Measurements from ENCODE around the genes CCDC191 and ZBTB20.

DNA sequence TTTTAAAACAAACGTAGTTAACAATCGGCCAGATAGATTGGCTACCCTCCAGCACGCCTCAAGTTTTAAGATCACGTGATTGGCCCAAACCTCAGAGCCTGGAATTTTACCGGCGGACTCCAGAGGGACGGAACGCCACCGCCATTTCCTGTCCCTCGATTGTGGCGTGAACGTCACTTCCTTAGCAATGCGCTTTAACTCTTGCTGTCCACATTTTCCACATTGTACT, 295 bp upstream of the ATP6V1A start:
- PRO-cap = no peak
- RAMPAGE, long total RNA, 4 experiments = no peak in any of the 4 experiments

DNA sequence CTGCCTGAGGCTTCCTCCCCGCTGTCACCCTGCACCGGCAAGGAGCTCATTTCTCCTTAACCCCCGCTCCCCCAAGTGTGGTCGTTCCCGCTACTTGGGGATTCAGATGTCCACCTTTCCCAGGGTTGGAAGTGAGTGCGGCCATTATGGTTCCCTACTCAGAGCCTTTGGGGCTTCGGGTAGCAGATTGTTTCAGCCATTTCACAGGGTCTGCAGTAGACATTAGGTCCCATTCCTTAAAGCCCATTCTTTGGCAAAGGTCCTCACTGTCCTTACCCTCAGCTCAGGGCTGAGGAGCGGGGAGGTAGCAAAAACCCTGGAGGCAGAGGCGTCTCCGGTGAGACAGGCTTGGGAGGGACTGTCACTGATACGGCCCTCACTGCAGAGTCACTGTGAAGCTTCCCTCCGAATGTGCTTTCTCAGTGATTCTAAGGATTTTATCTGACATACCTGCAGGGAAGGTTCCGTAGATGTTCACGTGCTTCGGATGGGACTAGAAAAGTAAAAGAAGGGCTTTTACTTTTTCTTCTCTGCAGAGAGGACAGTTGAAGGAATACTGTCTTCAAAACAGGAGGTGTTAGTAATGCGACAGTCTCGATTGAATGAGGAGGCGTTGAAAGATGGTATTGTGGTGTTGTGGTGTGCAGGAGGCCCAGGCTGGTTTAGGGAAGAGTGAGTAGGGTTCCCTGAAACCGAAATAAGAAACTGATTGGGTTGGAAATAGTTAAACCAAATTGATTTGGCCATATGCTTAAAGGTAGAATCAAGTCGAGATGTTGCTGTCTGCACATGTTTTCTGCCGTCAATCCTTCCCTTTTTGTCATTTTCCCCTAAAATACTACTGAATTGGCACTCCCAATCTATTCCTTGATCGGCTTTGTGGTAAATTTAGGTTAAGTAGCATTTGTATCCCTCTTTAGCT, 634 bp downstream of the ATP6V1A start:
- PRO-cap = no peak
- RAMPAGE, long total RNA, 4 experiments = no peak in any of the 4 experiments

- PRO-cap = no peak
- RAMPAGE, long total RNA, 4 experiments = no peak in any of the 4 experiments
Observed at GRCh38 chr3:114011127-114011437, 45.2 kb downstream of the CCDC191 start.

DNA sequence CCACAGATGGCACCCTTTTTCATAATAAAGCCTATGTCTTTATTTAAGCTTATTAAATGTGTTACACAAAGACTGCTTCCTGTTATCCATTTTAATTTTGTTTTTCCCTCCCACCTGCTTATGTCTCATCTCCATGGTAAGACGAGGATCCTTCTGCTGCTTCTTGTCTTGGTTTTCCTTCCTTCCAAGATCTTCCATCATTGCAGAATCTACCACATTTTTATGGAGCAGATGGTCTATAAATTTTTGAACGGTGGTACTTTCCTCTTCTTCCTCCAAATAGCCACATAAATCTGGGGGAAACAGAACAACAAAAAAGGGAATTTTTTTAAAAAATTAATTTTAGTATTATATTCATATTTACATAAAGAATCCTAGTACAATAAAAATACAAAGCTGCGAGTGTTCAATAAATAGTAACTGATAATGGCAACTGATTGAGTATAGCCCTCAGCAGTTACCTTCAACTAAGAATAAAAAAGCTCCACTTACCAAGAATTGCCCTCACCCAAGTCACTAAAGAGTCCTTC, 19.8 kb downstream of the CCDC191 start:
- PRO-cap = no peak
- RAMPAGE, long total RNA, 4 experiments = start-site peak on the minus strand in 1 of 4 experiments, centred at position 218 of the sequence, 12 reads per replicate

DNA sequence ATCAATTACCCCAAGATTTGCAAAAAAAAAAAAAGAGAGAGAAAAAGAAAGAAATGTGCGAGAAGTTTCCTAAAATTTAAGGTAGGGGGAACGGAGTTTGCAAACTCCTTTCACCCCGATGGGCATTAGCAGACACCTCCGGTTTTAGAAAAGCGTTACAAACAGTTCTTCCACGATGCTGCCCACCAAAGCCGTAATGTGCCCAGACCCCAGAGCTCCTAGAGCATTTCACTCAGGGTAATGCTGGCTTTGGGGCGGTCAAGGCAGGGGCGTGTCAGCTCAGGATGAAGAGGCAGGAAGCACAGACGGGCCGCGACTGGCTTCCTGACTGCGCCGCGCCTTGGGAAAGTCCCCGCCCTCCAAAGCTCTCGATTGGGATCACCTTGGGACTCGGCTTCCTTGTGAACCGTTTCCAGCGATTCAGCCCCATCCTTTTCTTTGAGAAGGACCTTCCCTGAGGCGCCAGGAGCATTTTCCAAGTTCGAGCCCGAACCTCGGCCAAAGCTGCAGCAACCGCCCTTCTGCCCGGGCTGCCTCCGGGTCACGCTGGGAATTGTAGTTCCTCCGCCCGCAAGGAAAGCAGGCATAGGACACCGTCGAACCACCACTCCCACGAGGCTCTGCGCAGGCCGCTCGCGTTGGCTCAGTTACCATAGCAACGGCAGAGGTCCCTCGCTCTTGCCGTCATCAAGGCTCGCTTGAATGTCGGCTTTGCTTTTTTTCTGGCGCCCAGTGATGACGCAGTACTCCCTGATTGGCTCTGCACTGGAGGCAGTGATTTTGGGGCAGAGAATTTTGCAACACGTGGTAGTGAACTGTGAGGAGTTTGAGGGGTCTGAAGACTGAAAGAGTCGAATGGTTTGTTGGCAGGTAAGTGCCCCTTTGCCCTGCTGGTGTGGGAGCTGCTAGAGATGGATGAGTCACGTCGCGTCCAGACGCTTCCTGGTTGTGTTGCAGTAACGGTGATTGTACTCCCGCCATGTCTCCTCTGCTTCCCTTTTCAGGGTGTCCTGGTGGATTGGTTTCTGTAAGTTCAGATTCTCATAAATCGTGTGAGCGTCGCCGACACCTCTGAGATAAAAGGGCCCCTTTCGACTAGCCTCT, at the start of gene CCDC191:
Gene CCDC191 (minus strand): TSS at position 532 of the 1,104 bp plus-strand sequence.
- PRO-cap = no peak
- RAMPAGE, long total RNA, 4 experiments = start-site peak on the plus strand in 2 of 4 experiments, centred at positions 774 to 795 of the sequence, 42 to 74 reads per replicate; start-site peak on the minus strand in 4 of 4 experiments, centred at positions 512 to 527 of the sequence, 34 to 84 reads per replicate

- PRO-cap = no peak
- RAMPAGE, long total RNA, 4 experiments = no peak in any of the 4 experiments
Observed at GRCh38 chr3:114214619-114215624, 22.5 kb downstream of the ZNF80 start.

DNA sequence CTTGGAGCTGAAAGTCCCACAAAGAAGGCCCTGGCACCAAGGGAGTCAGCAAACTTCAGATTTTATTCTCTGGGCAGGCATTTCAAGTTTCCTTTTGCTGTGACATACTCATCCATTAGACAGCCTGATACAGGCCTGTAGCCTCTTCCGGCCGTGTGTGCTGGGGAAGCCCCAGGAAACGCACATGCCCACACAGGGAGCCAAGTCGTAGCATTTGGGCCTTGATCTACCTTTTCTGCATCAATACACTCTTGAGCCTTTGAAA, 15.0 kb downstream of the TIGIT start:
- PRO-cap = no peak
- RAMPAGE, long total RNA, 4 experiments = no peak in any of the 4 experiments

- PRO-cap = no peak
- RAMPAGE, long total RNA, 4 experiments = no peak in any of the 4 experiments
Observed at GRCh38 chr3:114325576-114326196, 31.9 kb downstream of the TIGIT start.

DNA sequence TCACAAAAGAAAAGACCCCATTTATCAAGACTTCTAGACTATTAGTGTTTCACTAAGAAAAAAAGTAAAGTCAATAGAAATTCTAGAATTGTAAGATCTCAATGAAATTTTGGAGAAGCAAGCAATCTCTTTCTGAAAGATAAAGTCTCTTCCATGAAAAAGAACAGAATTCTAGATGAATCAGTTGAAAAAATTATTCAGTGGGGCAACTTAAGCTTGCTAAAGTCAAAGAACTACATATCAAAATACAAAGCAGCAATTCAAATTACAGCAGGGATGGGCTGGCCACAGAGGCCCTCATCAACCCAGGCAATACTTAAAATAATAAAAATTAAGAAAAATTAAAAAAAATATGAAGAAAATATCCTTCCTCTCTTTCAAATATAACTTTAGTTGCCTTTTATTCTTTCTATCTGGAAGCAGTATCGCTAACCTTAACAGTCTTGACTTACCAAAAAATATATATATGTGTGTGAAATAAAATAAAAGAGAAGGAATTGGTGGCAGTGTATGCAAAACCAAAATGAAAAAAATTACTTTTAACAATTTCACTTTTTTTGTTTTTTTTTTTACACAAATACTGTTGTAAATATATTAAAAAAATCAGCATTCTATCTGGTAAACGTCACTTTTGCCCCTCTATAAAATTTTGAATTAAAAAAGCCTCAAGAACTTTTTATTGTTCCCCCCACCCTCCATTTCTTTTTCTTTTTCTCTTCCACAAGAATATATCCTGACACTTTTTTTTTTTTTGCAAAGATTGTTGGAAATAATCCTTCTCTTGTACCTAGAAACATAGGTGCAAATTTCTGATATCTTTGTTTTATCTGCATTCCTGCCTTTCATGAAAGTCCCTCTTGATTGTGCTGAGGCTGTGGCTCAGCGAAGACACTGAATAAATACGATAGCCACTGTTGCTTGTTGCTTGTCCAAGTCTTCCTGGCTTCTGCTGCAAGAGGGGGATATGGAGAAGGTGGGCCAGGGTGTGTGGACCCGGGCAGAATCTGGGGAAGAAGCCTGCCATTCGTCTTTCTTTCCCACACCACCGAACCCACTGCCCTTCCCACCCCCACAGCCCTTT, 43.9 kb downstream of the TIGIT start:
- PRO-cap = no peak
- RAMPAGE, long total RNA, 4 experiments = no peak in any of the 4 experiments

- PRO-cap = no peak
- RAMPAGE, long total RNA, 4 experiments = no peak in any of the 4 experiments
Observed at GRCh38 chr3:114365274-114365733, 71.5 kb downstream of the TIGIT start.

GRCh38 chr3:114404816-114405218, 111.0 kb downstream of the TIGIT start:
- PRO-cap = no peak
- RAMPAGE, long total RNA, 4 experiments = no peak in any of the 4 experiments

GRCh38 chr3:114419052-114419325, 125.2 kb downstream of the TIGIT start:
- PRO-cap = no peak
- RAMPAGE, long total RNA, 4 experiments = no peak in any of the 4 experiments

DNA sequence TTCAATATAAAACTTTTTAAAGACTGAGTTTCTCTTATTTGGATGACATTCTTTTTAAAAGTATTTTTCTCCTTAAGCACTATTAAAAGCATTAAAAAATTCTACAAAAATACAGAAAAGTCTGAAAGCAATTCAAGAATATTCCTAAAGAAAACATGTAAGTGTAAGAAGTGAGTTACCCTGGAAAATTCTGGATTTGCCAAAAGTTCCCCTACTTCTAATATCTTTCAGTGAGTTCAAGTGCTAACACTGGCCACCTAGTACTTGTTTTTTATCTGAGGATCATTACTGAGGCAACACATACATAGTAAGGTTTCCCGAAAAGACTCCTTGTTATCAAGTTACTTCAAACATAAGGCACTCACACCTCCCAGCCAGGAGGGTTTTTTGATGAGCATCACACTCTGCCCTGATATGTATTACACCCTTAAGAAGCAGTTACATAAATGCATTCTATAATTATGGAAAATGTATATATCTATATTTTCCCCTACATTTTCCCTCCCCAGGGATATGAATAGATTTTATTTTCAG, 158.4 kb downstream of the TIGIT start:
- PRO-cap = no peak
- RAMPAGE, long total RNA, 4 experiments = no peak in any of the 4 experiments

DNA sequence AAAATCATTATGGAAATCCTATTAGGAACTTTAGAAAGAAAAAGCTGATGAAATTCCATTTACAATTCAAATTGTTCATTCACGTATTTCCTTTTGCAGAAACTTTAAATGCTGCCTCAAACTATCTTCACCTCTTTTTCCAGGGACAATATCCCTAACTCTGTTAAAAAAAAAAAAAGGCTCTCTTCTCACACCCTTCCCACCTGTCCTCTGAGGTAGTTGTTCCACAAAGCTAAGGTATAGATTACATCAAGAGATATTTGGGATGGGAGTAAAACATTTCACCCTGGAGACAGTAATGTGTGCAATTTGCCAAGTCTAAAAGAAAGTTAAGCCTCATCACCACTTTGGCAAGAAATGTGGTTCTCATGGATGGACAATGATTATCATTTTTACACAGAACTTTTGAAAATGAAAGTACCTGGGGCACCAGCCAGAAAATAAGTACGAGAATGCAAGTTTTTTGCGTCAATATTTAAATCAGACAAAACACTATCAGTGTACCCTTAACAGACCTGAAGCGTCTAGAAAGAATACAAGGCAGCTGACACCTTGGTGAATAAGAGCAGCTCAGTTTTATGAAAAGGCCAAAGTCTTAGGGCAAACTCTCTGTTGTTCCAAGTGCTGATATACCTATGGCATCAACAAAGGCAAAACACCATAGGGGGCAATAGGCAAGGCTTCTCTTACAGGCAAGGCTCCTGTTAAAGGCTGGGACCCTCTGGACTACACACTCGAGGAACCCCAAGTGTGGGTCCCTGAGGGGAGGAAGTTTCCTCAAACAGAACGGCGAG, 290.7 kb downstream of the TIGIT start:
- PRO-cap = no peak
- RAMPAGE, long total RNA, 4 experiments = no peak in any of the 4 experiments

DNA sequence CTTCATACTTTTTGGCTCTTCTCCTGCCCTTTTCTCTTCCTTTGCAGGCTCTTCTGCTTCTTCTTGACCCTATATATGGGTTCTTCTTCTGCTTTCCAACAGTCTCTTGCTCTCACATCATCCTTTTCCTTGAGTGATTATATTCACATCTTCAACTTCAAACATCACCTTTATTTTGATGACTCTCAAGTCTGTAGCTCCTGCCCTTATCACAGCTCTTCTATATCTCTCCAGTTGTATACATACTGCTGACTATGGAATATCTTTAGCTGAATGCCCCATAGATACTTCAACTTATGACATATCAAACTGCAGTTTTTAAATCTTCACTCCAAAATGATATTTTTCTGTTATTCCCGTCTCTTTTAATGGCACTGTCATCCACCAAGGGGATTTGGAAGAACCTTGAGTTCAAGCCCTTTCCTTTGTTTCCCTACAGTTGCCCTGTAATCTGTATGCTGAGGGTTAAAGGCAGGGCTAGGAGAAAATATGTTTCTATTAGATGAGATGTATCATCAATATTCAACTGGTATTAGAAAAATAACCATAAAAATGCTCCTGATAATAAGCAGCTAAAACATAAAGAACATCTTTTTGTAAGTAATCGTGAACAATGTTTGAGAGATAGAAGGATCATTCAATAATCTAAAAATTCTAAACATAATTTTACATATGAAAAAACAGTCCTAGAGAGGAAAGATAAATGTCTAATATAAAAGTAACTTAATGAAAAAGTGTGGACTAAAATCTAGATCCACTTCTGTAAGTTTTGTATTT, 139.0 kb downstream of the ZBTB20 start:
- PRO-cap = no peak
- RAMPAGE, long total RNA, 4 experiments = no peak in any of the 4 experiments

DNA sequence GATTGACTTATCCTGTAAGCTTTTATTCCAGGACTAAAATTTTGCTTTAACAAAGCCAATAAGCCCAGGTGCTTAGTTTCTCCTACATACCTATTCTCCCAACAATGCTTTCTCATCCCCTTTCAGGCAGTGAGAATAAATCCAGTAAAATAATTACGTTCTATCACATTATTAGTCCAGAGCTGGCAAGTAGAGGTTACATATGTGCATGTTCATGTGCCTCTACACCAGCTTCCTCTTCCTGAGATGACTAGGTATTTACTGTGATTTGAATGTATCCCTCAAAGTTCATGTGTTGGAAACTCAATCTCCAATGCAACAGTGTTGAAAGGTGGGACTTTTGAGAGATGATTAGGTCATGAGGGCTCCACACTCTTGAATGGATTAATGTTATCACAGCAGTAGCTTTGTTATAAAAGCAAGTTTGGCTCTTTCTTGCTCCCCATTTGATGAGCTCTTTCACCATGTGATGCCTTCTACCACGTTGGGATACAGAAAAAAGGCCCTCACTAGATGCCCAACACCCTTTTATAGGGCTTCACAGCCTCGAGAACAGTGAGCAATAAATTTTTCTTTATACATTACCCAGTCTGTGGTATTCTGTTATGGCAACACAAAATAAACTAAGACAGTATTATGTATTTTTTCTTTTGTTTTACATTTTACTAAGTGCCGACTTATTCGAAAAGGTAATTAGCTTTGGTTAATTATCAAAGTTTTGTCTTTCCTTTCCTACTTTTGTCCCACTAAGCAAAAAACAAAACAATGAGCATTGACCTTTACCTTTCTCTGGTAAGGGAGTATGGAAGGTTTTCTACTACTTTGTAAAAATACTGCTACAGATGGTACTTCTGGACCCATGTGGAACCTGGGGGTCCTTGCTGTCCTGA, 137.5 kb downstream of the ZBTB20 start:
- PRO-cap = no peak
- RAMPAGE, long total RNA, 4 experiments = no peak in any of the 4 experiments

DNA sequence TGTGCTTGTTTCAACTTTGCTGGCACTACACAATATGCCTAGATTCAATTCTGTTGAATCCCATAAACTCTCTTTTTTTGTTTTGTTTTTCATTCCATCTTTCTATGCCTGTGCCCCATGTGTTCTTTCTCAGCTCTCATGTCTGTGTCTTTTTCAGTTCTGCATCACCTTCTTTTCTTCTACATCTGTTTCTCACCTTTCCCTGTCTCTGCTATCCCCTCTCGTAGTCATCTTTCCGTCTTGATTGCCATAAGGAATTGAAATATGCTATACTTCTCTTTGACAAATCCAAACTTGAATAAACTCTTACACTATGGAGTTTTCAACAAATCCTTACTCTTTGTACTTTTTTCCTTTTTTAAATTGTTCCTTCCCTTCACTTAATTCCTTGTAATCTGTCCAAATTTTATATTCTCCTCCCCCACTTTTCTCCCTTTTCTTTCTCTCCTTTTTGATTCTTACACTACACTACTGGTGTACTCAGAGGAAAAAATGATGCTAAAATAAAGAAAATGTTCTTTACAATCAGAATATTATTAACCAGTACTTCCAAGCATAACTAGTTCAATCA, 123.7 kb downstream of the ZBTB20 start:
- PRO-cap = no peak
- RAMPAGE, long total RNA, 4 experiments = no peak in any of the 4 experiments

DNA sequence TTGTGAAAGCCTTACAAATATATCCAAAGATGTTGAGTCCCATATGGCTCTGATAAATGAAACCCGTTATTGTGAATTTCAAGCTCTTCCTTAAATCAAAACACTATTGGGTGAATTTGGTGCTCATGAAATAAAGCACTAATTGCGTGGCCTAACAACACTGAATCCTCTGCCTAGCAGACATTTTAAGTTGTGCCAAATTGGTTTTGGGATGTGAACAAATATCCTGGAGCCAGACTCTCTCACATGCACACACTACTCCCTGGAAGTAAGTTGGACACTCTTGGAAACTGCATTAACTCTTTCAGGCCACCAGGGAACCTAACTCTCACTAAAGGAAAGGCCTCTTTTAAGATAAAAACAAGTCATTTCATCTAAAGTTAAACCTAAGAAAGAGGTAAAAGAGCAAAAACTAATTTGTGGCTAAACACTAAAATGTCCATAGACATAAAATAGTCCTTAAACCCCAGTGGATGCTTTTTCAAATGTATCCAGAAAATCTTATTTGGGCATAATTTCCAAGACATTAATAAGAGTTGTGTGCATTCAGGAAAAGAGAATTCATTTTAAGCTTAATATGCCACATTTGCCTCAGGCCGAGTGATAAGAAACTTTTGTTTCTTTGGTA, 61.9 kb downstream of the ZBTB20 start:
- PRO-cap = no peak
- RAMPAGE, long total RNA, 4 experiments = no peak in any of the 4 experiments

DNA sequence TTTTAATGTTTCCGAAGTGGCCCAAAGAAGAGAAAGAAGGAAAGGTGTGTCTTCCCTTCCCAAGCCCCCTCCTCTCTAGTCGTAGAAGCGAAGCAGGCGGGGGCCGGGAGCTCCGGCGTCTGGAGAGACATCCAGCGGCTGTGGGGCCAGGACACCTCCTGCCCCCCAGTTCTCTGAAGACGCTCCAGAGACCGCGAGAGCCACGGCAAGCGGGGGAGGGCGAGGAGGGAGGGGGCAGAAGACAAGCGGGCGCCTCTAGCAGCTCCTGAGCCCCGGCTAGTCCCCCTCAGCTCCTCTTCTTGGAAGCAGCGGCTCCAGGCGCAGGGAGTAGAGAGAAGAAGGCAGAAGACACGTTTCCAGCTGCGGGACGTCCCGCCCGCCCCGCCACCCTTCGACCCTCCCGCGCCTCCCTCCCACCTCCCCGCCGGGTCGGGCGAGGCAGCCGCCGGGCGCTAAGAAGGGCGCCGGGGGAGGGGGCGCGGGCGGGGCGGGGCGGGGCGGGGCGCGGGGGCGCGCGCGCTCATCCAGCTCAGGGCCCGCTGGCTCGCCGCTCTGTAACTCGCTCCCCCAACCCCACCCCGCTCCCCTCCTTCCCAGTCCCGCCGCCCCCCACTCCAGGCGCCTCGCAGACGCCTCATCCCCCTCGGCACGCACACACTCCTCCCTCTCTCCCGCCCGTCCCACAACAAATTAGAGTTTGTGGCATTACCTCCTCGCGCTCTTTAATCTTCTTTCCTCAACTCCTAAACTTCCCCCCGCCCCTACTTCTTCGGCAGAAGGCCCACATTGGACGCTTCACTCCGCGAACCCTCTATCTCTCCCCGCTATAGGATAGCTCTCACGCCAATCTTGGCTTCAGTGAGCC, at the start of gene ZBTB20:
Gene ZBTB20 (minus strand): TSS at position 779 of the 865 bp plus-strand sequence.
- PRO-cap = unidirectional peak, plus-strand start at position 216 of the sequence; bidirectional peak, plus-strand start at position 557 of the sequence, minus-strand start at position 463 of the sequence; unidirectional peak, minus-strand start at position 724 of the sequence; unidirectional peak, minus-strand start at position 768 of the sequence
- RAMPAGE, long total RNA, 4 experiments = start-site peak on the minus strand in 4 of 4 experiments, centred at positions 736 to 754 of the sequence, 362 to 1,347 reads per replicate

GRCh38 chr3:115783657-115784812, 160.7 kb downstream of the GAP43 start:
- PRO-cap = bidirectional peak, plus-strand start at chr3:115784880, minus-strand start at chr3:115784636
- RAMPAGE, long total RNA, 4 experiments = no peak in any of the 4 experiments